ENCODE results near the genes RGSL1 and LAMC2.

GRCh38 chr1:182087183-182087753 lies 25.8 kb upstream of the ZNF648 start:
- PRO-cap = no peak

DNA sequence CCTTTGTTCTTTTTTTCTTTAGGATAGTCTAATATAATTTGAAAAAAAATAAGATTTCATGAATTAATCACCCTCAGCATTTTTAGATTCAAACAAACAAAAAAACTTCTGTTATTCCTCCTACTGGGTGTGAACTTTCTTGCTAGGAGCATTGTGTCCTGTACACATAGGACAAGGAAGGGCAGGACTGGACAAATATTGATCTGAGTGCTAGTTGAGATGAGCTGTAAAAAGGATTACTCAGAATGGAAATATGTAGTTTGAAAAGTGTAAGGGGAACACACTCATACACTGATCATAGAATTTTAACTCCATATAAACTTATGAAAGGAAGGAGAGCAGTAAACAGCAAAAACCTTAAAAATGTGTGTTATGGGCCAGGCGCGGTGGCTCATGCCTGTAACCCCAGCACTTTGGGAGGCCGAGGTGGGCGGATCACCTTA lies 156.5 kb upstream of the ZNF648 start:
- PRO-cap = no peak

DNA sequence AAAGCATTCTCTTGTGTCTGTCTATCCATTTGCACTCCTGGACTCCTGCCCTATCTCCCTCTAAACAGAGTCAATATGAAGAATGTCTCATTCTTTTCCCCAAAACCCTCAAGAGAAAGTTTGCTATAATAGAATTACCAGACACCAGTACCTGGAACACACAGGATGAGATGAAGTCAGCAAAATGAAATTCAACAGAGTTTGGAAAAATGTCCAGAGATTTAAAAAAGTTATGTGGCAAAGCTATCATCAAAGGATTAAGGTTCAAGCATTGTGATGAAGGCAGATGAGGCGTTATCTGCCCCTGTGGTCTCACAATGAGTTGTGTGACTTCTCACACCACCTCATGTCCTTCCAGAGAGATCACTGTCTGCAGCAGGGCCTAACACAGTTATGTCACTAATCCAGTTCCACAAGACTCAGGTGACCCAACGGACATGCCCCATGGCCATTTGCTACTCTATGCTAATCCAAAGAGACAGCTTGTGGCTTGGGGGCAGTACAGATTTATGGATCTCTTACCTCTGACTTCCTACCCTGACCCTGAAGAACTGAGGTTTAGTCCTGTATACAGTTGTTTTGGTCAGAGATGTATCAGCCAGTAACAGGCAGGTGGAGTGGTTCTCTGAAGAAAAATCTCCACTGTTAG lies 147.3 kb downstream of the GLUL start:
- PRO-cap = no peak

GRCh38 chr1:182304540-182305180 lies 86.9 kb downstream of the GLUL start:
- PRO-cap = no peak

DNA sequence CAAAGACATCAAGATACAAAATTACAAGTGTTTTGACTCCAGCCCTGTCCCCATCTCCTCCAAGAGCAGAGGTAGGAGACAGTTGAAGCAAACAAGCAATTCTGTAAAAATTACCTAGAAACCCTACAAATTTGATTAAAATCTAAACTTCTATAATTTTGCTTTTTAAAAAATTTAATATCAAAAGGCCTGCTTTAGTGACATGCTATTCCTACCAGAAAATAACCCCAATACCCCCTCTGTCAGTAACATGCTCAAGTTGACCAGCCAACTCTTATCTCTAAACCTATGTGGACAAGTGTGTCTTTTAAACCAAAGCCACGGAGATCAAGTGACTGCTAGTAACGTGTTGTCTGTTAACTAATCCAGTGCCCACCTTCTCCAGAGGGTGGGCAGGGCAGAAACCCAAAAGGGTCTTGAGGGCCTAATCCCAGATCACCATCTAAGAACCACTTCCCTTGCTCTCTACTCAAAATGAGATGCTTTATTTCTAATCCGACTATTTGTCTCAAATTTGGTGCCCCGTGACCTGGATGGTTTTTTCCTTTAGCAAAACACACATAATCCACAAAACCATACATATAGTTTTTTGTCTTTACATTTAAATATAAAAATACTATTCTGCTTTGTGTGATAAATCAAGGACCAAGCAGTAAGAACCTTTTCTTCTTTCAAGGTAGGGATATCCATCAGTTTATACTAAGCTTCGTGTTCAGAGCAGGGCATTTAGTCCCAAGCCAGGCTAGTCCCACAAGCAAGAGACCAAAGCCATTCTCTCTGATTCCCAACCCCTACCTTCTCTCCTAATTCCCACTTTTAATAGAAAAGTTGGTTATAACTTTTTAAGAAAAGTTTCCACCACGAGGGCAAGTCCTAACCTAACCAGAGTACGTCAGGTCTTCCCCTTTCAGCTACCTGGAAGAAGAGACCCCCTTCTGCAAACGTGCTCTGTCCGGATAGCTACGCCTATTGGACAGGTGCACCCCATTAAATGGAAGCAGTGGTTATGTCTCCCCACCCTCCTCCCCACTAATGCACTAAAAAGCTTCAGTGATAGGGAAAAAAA lies 8.1 kb downstream of the GLUL start:
- PRO-cap = no peak

DNA sequence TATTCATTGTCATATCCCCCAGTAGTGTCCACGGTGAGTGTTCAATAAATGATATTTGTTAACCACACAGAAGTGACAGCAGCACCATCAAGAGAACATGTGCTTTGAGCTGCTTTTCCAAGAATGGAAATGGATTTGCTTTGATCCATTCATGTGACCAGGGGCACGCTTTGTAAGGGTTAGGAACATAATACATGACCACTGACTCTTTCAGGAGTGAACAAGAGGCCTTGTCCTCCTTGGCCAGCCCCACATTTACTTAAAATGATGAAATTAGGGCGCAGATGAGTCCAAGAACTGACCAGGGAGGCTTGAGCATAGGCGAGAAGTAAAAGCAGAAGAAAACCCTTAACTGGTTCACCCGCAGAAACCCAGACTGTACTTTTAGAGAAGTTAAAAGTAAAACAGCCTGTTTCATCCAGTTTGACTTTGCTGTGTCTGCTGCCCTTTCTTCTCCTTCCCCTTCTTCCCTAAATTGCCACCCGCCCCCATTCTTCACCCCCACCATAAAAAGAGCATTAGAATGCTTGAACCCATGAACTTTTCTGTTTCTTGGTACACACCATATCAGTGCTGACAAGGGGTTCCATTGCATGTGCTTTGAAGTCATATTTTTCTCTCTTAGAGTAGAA lies 2.5 kb upstream of the GLUL start:
- PRO-cap = unidirectional peak, minus-strand start at position 330 of the sequence

DNA sequence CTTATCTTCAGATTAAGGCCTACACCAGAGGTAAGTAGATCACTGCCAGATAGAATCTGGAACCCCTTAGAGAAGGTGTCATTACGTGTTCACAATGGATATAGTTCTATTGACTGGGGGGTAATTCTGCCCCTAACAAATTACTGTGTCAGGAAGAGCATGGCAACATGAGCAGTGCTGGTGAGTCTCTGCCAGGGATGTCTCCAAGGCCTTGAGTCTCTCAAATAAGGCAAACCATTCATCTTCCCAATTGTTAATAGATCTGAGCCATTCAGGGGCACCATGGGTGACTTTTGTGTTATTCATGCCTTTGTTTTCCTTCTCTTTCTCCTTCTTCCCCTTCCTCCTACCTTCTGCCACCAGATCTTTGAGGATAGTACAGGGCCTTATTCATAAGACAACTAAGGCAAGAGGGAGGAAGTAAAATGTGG lies at the start of gene RGSL1:
Gene RGSL1, plus strand, starts transcription at position 148 of the 431 bp plus-strand sequence.
- PRO-cap = no peak

DNA sequence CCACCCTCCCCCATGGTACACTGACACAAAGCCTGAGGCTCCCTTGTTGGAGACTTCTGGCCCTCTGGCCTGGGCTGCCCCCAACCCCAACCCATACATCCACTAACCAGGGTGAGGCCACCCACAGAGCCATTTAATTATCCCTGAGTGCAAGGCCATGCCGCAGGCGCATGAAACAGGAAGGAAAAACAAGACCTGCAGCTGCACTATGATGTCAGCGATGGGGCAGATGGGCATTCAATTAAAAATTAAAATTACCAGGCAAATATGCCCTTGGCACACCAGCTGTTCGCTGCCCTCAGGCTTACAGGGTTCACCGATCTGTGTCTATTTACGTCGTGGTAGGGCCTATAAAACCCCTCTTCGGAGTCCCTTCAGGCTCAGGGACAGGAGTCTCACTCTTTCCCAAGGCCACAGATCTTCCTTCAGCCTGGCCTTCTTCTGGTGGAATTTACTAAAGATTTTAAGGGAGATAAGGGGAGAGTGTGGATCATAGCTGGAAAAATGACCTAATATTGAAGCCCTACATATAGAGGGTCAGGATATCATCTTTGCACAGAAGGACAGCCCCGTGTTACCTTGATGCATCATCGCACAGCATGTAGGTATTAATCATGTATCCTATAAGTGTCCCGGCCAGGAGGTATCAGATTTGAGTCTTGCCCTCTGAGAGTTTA lies 29.6 kb upstream of the RGS16 start:
- PRO-cap = no peak

GRCh38 chr1:182722214-182722500 lies 37.8 kb upstream of the RGS8 start:
- PRO-cap = no peak

DNA sequence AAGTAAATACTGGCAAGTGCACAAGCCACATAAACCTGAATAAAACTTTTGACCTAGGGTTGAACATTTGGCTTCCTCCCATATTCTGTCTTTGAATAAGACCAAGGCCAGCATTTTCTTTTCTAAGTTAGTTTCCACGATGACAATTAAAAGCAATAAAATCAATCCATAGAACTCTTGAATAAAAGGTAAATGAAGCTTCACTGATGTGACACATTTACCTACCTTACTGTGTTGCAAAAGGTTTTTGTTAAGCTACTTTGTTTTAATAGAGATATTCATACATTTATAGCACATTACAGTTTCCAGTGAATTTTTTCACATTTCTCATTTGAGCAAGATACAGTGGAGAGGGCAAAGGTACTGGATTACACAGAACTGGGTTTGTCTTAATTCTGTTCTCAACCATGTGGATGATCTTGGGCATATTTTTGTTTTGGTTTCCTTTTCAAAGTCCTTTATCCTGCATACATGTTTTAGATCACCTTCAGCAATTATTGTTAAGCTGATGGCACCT lies 48.8 kb downstream of the DHX9 start:
- PRO-cap = no peak

DNA sequence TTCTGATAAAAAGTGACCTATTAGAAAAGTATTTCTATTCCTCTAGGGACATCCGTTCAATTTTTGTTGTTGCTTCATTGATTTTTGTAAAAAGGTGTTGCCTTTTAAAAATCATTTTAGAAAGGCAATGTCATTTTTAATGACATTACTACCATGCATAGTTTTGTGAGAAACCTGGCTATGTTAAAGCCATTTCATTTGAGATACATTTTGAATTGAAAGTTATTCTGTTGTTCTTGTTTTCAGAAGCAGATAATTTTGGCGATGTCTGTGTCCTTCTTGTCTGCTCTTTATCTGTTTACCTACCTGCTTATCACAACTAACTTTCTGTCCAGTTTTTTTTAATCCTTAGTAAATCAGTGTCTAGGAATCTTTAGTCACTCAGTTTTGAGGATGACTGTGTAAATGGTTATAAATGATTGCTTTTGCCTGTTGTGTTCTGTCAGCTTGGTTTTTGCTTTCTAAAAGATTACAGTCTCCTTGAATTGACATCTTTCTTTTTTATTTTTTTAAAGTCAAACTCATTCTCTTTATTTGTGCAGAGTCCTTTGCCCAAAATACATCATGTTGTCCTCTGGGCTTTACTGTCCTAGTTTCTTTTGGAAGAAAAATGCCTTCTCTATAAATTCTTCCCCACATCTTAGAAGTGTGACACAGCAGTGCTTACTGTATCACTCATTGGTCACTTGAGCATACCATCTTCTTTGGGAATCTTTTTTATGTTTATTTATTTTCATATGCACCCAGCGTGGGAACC lies 20.6 kb downstream of the LAMC1 start:
- PRO-cap = no peak

GRCh38 chr1:183069195-183069958 lies 46.2 kb downstream of the LAMC1 start:
- PRO-cap = no peak

- PRO-cap = no peak
These were observed 68.8 kb upstream of the LAMC2 start for GRCh38 chr1:183117118-183117771.

DNA sequence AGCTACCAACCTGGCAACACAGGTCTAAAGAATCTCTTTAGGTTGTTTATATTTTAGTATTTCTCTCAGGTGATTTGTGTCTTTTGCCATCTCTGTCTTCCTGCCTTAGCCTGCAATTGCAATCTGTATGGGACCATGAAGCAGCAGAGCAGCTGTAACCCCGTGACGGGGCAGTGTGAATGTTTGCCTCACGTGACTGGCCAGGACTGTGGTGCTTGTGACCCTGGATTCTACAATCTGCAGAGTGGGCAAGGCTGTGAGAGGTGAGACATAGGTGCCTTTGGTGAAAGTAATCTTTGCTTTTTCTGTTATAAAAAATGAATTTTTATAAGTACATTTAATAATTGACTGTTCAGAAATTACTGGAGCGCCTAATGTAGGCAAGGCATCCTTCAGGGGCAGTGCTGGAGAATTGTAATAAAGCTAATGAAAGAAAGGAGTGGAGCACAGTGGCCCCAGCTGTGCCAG lies 60.7 kb upstream of the LAMC2 start:
- PRO-cap = no peak

- PRO-cap = no peak
These were observed 58.1 kb upstream of the LAMC2 start for GRCh38 chr1:183127920-183128460.

GRCh38 chr1:183144461-183145393 lies 41.3 kb upstream of the LAMC2 start:
- PRO-cap = no peak

DNA sequence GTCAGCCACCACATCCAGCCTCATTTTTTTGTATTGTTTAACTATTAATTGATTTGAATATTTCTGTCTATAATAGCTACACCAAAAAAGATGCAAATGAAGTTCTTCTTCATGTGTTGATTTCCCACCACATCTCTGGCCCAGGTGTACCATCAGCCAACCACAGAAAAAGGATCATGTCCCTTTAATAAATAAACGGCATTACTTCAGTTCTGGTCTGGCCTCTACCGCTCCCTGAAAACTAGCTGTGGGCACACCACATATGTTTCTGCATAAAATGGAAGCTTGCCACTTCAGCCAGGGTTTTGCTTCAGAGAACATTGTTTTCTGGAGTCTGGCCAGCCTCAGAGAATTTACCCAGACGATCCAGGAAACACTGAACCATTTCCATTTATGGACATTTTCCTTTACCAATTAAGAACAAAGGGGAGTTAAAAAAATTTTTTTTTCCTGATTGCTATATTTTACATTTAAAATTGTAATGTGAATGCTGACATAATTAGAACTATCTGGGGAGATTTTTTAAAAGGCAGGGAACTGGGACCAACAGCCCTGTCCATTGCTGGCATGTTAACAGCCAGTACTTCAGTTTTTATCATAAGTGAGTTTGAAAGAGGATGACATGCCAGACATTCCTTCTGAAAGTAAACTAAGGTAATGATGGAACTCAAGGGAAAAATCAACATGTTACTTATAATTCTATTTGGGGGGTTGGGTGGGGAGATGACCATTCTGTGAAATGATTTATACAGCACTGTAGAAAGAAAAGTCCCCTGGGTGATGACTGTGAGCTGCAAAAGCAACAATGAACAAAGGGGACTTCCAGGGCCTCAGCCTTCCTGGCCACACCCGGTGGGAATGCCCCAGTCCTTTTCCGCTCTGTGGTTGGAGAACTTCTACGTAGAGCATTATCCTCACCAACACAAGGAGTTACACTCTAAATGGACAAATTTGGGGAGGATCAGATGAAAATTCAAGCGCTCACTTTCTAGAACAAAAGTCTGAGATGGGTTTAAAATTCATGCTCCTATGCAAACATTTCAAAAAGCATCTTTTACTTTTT lies 5.6 kb upstream of the LAMC2 start:
- PRO-cap = no peak

DNA sequence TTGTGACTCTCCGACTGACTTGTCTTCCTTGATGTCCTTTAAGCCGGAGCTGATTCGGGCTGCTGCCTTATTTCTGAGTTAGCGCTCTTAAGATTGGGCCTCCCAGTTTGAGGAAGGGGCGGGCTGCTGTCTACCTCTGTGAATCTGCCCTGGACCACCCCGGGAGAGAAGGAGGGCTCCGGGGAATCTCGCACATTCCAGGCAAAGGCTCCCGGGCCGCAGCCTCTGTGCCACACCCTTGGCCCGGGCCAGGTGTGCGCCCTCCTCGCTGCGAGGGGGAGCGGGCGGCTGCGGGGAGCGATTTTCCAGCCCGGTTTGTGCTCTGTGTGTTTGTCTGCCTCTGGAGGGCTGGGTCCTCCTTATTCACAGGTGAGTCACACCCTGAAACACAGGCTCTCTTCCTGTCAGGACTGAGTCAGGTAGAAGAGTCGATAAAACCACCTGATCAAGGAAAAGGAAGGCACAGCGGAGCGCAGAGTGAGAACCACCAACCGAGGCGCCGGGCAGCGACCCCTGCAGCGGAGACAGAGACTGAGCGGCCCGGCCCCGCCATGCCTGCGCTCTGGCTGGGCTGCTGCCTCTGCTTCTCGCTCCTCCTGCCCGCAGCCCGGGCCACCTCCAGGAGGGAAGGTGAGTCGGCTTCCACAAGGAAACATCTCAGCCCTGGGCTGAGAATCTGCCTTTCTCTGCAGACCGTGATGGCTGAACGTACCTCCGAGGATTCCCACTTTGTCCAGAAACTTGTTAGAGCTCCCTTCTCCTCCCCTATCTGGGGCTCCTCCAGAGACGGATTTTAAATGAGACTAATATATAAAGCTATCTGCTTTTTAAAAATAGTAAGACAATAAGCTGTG lies at the start of gene LAMC2:
Gene LAMC2, plus strand, starts transcription at position 463 of the 854 bp plus-strand sequence.
- PRO-cap = bidirectional peak, plus-strand start at position 463 of the sequence, minus-strand start at position 317 of the sequence

DNA sequence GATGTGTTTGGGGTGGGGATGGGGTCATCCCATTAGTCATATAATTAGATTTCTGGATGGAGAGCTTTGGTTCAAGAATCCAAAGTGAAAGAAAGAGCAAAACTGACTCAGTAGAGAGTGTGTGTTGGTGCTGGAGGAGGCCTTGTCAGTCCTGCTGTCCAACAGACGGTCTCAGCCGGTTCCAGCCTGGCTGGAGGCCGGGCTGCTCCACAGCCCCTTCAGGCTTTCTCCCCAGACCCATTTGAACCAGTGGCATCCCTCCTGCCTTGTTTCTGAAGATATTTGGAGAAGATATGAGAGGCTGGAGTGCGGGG lies 86.5 kb downstream of the LAMC2 start:
- PRO-cap = no peak

- PRO-cap = no peak
These were observed 99.9 kb downstream of the NMNAT2 start for GRCh38 chr1:183318154-183318728.